ENCODE measurements around a stretch of chr2.

- RRBS = no CpG with 5 or more reads among the region's 4 CpGs
Observed at GRCh38 chr2:46653355-46653675, 36.3 kb downstream of the CRIPT start.

DNA sequence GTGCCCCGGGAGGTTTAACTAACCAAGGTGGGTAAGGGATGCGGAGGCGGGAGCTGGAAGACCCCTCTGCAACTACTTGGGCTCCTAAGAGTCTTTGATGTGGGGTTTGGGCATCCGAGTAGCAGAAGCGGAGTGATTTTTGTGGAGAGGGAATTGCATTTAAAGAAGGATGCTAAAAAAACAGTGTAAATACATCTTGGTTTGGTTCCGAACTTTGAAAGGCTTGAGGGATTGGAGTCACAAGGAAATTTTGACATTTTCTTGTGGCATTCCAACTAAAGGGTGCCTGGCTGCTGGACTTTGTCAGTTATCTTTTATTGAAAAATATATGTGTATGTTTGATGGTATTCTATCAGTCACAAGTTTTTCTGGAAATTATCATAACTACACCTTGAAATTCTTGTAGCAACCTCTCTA, 902 bp downstream of the SOCS5 start:
- RRBS = no CpG with 5 or more reads among the region's 6 CpGs

- RRBS = no CpG with 5 or more reads among the region's 12 CpGs
Observed at GRCh38 chr2:46858435-46859316, 56.9 kb downstream of the MCFD2 start.

- RRBS = no CpG with 5 or more reads among the region's 12 CpGs
Observed at GRCh38 chr2:46876780-46877493, 38.7 kb downstream of the MCFD2 start.

DNA sequence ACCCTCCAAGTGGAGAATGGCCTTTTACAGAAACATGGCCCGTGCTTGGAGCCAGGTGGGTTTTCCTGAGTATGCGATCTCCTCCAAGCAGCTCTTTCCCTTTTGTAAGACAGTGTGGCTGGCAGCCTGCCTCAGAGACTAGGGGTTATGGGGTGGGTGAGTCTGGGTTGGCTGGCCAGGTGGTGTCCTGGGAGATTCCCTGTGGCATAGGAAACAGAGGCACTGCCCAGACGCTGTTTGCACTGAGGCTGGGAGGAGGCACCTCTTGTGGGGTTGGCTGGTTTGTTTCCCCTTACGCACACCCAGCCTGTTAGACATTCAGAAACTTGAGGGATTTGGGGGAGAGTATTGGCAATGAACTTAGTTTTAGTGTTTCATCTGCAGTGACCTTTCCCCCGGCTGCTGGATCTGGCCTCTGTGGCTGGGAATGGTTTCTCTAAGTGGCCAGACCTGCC, 56.9 kb downstream of the TTC7A start:
- RRBS = no CpG with 5 or more reads among the region's 5 CpGs

DNA sequence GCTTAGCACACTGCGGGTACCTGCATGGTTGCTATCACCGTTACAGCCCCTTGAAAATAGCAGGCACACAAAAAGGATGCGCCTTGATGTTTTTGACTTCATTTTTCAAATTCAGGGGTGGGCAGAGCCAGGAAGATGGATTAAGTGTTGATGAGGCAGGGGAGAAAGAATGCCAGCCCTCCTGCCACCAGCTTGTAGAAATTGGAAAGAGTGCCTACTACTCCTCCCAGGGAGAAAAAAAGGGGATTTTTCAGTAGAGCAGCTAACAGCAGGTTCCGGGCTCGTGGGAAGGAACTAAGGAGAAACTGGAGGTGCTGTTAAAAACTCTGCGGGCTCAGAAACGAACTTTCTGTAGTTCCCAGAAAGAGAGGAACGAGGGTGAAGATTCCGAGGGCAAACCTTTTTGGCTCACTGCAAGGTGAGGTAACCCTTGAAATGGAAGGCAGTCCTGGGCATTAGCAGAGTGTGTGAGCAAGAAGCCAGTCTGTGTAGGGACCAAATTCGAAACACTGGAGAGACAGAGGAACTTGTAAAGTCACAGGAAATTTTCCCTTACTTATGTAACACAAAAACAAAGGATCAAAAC, 74.7 kb downstream of the TTC7A start:
- RRBS = no CpG with 5 or more reads among the region's 10 CpGs

- RRBS = no CpG with 5 or more reads among the region's 10 CpGs
Observed at GRCh38 chr2:47038234-47039041, 97.4 kb downstream of the TTC7A start.

- RRBS = no CpG with 5 or more reads among the region's 11 CpGs
Observed at GRCh38 chr2:47041079-47041531, 100.1 kb downstream of the TTC7A start.

DNA sequence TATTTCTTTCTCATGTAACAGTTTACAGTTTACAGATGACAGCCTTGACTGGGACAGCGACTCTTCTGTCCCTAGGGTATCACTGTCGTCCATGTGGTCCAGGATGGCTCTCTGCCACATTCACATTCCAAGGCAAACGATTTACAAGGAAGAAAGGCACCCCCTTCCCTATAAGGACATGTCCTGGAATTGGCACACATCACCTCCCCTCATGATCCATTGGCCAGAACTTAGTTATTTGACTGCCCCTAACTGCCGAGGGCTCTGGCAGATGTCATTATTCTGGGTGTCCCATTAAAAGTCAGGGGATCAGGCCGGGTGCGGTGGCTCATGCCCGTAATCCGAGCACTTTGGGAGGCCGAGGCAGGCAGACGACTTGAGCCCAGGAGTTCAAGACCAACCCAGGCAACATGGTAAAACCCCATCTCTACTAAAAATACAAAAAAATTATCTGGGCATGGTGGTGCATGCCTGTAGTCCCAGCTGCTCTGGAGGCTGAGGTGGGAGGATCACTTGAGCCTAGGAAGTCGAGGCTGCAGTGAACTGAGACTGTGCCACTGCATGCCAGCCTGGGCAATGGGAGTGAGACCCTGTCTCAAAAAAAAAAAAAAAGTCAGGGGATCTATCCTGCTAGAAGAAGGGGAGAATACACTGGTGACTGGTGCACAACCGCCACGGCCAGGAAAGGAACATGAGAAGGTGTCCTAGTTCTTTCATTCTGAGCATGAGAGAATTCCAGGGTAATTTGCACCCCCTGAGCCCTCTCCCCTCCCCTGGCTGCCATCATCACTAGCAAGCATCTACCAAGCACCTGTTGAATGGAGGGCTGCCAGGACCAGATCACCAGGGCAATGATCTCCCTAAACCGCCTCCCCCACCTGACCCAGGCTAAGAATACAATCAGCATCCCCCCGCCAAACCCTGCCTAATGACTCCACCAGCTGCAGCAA, 100.6 kb downstream of the STPG4 start:
- RRBS = no CpG with 5 or more reads among the region's 15 CpGs

DNA sequence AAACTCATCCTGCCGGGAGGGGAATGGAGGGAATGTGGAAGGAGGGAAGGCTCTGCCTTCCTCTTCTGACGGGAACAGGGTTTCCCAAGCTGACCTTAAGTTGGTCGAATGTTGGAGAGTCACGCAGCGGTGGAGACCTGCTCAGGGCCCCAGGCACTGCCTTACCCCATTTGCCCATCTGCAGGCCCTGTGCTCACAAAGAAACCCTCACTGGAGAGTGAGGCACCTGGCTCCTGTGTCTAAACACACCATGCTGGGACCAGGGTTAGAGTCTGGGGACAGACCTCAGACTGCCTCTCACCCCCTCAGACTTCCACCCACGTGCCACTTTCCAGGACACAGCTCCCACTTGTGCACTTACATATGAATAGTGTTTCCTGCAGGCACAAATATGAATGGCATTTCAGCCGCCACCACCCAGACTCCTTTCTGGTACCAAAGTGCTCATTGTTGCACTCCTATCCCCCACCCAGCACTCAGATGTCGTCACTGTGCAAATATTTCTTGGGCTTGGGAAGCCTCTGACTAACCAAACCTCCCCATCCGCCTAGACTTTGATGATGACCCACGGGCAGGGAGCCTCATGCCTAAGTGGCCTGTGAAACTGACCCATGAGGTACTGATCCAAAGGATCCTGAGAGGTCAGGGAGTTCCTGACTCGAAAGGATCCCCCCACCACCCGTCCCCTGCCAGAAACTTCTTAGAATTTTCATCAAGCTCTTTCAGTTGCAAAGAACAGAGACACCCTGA, 78.4 kb downstream of the STPG4 start:
- RRBS = no CpG with 5 or more reads among the region's 12 CpGs

- RRBS = no CpG with 5 or more reads among the region's 5 CpGs
Observed at GRCh38 chr2:47078872-47079535, 76.1 kb downstream of the STPG4 start.

DNA sequence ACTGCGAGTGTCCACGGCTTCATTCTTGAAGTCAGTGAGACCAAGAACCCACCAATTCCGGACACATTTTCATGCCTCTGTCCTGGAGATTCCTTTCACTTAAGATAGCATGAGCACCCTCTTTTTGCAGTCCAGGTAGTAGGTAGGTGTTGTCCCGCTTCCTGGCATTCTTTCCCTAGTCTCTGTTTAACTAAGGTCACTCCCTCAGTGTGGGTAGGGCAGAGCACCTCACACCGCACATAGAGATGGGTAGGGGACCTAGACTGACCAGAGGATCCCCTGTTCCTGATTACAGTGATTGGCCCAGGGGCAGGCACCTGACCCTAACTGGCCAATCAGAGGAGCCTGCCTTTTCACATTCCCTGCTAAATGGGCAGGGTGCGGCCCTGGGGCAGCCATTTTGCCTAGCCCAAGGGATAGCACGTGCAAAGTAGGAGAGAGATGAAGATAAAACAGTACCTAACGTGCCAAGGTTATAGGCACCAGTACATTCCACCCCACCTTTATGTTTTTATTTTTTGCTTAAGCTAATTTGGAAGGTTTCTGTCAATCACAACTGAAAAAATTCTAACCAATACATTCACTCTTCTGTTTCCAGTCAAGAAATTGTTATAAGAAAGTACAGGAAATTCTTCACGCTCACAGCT, 46.5 kb downstream of the STPG4 start:
- RRBS = no CpG with 5 or more reads among the region's 9 CpGs

GRCh38 chr2:47226026-47226581, 49.8 kb upstream of the CALM2 start:
- RRBS = no CpG with 5 or more reads among the region's 4 CpGs

GRCh38 chr2:47311158-47311544, 58.0 kb upstream of the EPCAM start:
- RRBS = no CpG with 5 or more reads among the region's 9 CpGs

DNA sequence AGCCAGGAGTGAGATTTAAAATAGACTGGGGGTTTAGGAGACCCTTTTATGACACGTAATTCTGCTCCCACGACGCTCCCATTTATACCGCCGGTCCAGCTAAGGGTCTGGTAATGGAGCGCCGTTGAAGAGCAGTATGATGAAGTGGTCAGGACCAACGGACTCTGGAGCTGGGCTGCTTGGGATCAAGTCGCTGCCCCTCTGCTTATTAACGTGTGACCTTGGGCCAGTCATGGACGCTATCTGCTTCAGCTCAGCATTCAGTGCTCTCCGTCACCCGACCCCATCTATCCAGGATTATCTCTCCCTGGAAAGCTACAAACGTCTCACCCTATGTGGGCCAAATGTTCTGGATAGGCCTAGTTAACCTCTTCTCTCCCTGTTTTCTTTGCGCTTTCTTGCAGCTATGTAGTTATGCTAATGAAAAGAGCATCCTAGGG, 833 bp downstream of the MSH2 start:
- RRBS = no CpG with 5 or more reads among the region's 15 CpGs

- RRBS = no CpG with 5 or more reads among the region's 6 CpGs
Observed at GRCh38 chr2:47724774-47725261, 58.1 kb upstream of the MSH6 start.

DNA sequence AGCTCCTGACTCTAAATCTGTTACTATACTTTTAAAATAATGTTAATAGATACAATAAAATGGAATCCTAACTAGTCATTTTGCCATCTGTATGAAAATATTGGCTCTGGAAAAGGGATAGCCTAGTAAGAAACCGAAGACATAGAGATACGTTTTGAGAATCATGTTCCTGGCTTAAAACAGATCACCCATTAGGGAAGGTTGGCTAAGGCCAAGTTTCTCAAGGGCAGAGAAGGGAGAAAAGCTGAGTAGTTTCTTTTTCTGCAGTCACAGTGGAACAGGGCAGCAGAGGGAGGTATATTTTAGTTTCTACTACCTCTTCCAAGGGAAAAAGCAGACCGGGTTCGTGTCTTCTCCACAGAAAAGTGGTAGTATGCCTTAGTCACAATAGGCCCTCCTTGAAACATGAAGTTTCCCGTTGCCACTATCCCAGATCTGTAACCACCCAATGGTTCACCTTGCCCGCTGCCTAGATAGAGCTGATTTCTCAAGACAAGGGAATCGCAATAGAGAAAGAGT, 100.4 kb upstream of the FOXN2 start:
- RRBS = no CpG with 5 or more reads among the region's 7 CpGs

- RRBS = no CpG with 5 or more reads among the region's 3 CpGs
Observed at GRCh38 chr2:48346032-48346634, 31.7 kb downstream of the FOXN2 start.

DNA sequence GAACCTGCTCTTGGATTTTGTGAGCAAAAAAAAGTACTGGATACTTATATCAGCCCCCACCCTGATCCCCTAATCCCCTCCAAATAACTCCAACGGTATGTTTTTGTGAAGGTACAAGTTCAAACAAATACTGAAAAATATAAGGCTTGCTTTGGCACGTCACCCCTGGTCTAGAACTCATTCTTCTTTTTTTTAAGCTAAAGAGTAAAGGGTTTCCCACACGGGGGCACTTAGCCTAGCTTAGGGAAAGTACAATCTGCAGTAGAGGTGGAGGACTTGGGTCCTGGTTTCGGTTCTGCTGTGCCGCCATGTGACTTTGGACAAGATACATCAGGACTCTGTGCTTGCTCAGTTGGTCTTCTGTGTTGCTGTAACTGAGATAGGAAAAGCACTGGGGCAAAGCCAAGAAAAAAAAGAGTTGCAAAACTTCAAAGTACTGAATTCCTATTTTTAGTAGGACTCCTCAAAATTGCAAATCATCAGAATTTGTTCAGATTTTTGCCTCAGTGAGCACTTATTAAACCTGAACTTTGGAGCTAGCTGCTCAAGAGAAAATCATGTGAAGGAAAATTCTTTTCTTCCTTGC, 7.0 kb upstream of the PPP1R21 start:
- RRBS = no CpG with 5 or more reads among the region's 5 CpGs

- RRBS = no CpG with 5 or more reads among the region's 9 CpGs
Observed at GRCh38 chr2:48441452-48442162, 1.0 kb downstream of the PPP1R21 start.

Data from OVCAR3 (cell line).